ENCODE measurements around a stretch of chr3.

GRCh38 chr3:188185521-188186270, 31.7 kb downstream of the LPP start:
- PRO-cap, result no peak

DNA sequence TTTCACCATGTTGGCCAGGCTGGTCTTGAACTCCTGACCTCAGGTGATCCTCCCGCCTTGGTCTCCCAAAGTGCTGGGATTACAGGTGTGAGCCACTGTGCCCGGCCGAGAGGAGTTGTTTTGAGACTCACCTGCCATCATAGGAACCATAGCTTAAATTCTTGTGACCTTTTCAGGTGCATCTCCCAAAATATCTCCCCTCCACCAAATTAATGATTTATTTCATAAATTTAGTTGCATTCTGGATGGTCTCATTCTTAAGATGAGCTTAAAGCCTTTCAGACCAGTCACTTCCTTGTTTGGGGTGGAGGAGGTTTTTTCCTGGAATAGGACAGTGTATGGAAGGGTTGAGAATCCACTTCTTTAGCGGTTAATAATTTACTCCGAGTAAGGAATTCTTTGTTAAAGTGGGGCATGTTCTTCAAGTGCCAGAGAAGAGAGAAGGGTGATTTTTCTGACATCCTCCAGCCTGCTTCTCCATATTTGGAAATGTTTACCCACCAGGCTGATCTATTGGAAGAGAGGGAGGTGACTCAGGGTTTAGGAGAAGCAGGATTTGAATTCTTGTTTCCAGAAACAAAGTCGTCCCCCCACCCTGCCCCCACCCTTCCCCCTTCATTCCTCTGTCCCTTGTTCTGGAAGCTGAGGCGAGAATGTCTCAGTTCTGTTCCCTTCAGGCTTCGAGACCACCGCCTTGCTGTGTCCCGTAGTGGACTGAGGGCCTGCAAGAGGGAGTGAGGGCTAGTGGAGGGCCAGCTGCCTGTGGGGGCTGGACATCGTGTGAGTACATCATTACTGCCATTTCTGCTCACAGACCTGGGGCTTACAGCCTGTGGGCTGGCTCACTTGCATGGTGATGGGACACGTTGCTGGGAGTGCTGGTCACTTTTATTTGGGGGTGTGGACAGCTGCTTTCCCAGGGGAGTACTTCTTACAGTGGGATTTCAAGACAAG, 58.4 kb downstream of the LPP start:
- PRO-cap, result no peak

DNA sequence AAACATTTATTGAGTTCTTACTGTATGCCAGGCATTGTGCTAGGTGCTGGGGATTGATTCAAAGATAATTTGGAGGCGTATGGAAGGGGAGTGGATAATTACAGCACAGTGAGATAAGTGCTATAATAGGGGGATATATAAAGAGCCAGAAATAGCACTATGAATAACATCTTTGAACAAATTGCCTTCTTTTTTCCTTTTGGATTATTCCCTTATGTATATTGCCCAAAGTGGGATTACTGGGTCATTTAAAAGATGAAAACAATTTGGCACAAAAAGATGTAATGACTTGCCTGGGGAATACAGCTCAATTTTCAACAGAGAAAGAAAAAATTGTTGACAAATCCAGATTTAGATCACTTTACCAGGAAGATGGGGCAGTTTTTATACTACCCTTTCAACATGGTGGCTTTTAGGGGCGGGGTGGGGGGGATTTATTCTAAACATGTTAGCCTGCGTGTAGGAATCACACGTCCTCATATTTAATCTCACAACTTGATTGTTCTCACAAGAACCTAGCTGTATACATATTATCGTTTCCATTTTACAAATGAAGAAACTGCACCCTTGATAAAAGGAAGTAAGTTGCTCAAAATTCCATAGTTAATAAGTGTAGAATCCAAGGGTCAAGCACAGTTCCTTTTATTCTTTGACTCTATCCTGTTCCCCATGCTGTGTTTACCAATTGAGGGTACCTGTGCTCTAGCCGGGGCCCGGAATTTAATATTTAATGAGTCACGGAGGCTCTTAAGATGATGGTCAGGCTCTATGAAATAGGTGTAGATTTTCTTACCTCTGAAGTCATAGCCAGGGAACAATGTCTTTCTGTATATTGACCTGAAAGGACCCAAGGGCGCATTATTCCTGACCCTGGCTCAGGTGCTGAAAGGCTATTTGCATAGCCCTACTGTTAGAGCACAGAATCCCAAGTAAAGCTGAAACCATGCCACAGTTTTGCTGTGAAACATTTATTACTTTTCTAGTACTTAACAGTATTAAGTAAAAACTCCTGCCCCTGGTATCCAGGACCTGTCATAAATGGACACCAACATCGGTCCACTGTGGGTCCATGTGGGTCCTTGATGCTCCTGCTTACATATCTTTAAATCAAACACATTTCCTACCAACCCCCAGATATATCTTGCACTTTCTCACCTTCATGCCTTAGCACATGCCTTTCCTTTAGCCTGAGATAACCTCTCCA, 65.1 kb downstream of the LPP start:
- PRO-cap, result no peak

DNA sequence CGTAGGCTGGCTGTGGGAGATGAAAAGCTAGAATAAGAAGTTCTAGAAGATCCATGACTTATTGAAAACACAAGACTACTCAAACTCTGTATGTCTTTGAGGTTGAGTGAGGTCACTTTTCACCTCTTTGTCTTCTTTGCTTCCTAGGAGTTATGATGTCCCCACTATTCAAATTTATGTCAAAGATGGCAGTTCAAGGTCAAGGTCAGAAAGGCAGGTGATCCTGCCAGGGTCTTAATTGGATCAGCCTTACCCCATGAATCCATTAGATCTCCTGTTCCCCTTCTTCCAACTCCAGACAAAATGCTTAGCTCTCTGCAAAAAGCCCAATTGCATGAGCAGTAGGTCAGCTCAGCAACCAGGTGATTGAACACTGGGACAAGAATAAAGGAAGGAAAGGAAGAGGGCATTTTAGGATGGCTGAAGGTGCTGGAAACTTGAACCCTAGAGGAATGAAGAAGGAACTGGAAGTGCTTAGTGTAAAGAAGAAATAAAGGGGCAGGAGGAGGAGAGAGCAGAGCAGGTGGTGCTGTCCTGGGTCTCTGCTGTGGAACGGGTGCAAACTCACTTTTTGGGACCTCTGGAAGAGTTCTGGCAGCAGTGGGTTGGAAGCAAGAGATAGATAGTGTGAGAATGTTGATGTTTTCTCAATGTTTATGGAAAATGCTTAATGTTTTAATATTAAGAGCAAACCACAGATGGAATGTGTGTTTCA, 80.9 kb downstream of the LPP start:
- PRO-cap, result no peak

DNA sequence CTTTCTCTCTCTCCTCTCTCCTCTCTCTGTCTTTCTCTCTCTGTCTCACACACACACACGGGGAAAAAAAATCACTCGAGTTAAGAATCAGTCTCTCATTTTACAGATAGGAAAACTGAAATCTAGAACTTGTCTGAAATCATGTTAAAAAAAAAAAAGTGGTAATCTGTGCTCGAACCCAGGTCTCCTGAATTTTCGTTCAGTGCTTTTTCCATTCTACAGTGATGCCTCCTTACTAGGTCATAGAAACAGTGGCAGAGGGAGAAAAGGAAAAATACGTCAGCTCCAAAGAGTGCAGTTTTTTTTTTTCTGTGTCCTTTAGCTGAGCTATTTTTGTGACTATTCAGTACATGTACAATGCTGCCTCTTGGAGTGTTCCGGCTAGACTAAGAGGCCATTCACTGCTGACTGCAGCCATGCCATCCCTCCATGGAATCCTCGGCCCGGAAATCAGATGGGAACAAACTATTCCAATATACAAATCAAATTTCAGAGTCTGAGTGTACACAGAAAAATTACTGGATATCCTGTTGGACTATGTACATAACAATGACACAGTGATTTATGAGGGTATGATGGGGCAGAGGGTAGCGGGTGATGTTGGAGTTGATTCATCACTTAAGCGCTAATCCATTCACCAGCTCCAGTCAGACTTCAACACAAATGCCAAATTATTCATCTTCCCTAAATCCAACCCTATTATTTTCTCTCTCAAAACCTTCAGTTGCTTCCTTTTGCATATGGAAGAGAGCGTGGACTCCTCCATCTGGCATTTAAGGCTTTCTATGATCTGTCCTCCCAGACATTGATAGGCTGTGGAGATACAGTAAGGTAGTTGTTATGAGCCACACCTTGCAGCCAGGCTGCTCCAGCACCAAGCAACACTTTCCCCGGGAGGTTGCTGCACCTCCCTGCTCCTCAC, 109.0 kb downstream of the LPP start:
- PRO-cap, result no peak

- PRO-cap, result no peak
Measured at GRCh38 chr3:188266644-188267543, 112.9 kb downstream of the LPP start.

DNA sequence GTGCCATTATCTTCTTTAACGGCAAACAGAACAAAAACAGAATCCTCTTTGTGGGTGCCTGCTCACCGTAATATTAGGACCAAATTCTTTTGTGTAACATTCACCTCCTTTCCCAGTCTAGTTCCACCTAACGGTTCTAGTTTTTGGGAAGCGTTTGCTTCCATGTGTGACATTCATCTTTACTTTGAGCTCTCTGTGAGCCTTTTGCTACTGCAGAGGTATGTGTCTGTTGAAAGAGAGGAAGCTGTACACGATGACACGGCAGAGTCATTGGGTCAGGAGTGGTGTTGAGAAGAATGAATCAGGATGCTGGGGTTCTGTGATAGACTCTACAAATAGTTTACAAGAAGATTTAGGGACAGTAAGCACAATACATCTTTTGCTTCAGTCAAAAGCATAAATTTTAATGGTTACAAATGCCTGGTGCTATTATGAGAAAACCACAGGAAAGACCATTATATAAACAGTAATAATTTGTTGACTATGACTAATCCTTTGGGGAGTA, 118.4 kb downstream of the LPP start:
- PRO-cap, result no peak

GRCh38 chr3:188295653-188296272, 141.8 kb downstream of the LPP start:
- PRO-cap, result no peak

DNA sequence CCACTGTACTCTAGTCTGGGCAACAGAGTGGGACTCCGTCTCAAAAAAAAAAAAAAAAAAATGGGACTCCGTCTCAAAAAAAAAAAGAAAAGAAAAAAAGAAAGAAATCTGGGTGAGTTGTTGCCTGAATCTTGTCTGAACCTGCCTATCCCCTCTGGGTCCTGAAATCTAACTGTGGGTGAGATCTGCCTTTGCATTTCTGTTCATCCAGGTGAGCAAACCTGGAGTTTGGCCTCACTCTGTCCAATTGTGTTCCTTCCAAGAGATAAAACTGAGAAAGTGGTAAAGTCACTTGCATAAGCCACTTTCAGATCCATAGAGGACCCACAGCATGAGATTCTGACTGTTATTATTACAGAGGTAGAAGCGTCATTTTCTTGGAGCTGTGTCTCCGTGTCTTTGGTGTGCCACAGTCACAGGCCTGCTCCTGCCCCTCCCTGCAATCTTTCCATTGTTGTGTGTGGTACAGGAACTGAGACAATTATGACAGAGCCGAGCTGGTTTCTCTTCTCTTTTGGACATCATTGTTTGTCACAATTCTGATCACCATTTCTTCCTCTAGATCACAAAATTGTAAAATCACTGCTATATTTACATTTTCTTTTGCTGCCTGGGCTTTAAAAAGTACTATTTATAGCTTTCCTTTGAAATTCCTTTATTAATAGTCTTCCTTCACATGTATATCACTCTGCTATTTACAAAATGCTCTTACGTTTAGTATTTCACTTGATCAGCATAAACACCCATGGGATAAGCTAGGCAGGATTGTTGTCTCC, 236.0 kb downstream of the LPP start:
- PRO-cap, result no peak

GRCh38 chr3:188489666-188490098, 335.7 kb downstream of the LPP start:
- PRO-cap, result no peak

DNA sequence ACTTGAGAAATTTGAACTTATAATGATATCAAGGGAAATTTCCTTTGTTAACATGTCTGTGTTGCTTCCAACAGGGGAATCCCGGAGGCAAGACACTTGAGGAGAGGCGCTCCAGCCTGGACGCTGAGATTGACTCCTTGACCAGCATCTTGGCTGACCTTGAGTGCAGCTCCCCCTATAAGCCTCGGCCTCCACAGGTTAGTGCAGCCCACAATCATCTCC, 370.5 kb downstream of the LPP start:
- PRO-cap, result no peak

DNA sequence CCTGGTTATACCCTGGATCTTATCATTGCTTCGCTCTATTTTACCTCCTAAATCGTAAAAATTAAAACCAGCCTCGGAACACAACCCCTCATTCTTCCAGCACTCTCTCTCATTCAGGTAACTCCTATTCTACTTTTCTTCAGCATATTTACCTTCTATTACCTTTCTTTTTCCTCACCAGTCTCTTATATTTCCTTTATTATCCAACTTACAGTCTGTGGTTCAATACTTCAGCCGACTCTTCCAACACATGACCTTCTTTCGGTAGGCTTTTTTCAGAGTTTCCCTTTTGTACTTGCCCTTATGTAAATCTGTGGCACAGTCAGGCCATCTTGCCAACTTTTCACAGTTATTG, 427.7 kb downstream of the LPP start:
- PRO-cap, result no peak

DNA sequence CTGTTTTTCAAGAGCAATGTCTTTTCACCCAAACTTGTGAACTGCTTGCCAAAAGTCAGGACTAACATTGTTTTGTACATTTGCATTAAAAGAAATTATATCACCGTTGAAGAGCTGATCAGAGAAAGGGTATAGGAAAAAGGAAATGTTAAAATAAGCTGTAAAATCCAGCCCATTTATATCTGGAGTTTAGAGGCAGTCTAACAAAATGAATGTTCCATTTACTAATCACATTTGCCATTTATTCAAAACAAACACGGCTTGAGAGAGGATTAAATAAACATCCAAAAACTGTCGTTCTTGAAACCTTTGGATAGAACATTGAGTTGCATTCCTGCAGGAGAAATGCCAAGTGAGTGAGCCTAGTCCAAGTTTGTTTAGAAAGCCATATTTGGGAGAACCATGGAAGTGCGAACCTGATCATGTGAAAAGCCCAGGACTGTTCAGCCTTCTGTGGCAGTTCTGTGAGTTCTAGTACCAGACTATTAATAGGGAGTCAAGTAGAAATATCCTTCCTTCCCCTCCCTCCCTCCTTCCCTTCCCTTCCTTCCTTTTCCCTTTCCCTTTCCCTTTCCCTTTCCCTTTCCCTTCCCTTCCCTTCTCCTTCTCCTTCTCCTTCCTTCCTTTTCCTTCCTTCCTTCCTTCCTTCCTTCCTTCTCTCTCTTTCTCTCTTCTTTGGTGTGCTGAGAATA, 470.3 kb downstream of the LPP start:
- PRO-cap, result no peak

DNA sequence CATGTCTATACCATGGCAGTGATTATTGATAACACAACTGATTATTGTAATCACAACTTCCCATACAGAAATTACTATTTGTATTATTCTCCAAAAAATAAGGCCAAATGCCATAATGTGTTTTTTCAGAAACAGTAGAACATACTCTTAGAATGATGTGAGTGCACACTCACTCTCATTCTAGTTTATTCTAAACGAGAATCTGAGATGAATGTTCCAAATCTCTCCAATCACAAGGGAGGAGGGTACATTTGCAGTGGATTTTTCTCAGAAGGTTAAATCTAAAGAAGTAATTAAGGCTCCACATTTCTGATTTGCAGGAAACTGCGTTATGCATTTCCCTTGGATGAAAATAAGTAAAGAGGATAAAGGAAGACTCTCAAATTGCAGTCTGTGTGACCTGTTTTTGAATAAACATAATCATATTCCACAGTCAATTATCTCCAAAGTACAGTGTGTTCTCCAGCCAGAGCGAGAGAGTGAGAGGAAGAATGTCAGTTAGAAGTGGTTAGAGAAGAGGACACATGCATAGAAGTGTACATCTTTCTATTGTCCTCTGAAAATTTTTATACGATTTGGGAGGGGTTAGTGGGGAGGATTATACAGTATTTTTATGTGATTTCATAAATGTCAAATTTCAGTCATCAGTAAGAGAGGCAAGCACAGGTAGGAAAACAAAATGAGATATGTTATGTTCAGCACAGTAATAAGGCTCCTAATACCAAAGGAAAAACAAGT, 487.0 kb downstream of the LPP start:
- PRO-cap, result no peak

GRCh38 chr3:188653989-188654341, 500.0 kb downstream of the LPP start:
- PRO-cap, result no peak

- PRO-cap, result no peak
Measured at GRCh38 chr3:188708047-188708449, 463.7 kb upstream of the TPRG1 start.

- PRO-cap, result no peak
Measured at GRCh38 chr3:188879241-188879836, 292.4 kb upstream of the TPRG1 start.

- PRO-cap, result no peak
Measured at GRCh38 chr3:188944271-188944470, 227.6 kb upstream of the TPRG1 start.

GRCh38 chr3:188947356-188947887, 224.3 kb upstream of the TPRG1 start:
- PRO-cap, result unidirectional peak, minus-strand start at chr3:188947668

DNA sequence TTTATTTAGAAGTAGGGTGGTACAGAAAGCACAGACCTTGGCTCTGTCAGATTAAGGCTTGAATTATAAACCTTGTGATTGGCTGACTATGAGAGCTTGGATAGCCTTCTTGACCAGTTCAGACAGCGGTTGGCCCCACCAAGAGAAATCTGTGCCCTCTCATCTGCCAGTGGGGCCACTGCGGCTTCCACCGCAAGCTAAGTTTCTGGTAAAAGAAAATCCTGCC, 71.2 kb upstream of the TPRG1 start:
- PRO-cap, result no peak

Data from left colon (tissue), 1 donor.